Hematopoietic multipotent progenitor cell (in vitro differentiated cells): ENCODE results near the gene AFDN.

DNA sequence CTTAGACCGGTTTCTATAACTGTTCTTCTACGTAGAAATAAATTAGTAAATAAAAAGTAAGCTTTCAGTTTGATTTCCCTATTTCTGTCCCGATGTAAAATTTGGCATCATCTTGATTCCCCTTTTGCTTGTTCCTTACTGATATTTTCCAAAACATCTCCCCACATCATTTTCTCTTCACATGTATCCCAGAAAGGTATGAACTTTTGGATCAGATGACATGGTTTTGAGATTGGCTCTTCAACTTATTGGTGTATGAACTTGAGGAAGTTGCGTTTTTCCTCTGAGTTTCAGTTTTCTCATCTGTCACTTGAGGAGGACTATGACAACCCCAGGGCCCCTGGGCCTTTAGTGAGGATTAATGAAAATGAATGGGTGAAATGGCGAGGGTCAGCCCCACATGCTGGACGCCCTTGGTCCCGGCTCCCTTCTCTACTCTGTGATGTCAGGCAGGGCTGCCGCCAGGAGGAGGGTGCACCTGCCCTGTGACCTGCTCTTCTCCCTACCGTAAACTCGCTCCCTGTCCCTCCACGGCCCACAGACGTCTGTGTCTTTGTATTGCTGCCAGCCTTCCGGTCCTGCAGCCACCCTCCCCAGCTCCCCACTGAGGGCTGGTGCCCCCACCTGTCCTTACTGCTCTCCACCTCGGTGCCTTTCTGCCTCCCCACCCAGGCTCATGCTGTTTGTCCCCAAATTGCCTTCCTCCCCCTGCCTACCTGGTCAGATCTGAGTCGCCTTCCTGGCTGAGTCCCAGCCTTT lies 4.2 kb upstream of the CCR6 start:
- CAGE, long polyA plus RNA, result no peak

GRCh38 chr6:167129891-167130782 lies 7.2 kb downstream of the CCR6 start:
- CAGE, long polyA plus RNA, result no peak

- CAGE, long polyA plus RNA, result no peak
Observed at GRCh38 chr6:167134795-167135444, 12.0 kb downstream of the CCR6 start.

DNA sequence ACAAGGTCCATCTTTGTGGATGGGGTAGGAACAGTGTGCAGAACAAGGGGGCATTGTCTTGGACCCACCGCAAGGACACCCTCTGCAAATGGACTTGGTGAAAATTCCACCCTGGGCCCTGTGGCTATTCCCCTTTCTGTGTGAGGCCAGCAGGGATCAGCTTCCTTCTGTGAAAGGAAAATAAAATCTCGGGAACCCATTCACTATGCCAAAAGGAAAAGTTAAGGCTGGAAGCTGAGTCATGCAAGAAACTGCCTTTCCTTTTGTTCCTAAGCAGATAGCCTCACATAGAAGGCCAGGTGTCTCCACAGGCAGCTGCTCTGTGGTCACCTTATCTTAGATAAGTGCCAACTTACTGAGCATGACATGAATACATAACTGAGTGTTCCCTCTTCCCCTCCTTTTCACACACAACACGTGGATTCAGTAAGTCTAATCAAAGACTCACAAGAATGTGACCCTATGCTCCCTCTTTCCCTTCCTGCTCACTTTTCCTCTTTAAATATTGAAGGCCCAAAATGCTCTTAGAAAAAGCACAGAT lies 66.2 kb upstream of the GPR31 start:
- CAGE, long polyA plus RNA, result no peak

DNA sequence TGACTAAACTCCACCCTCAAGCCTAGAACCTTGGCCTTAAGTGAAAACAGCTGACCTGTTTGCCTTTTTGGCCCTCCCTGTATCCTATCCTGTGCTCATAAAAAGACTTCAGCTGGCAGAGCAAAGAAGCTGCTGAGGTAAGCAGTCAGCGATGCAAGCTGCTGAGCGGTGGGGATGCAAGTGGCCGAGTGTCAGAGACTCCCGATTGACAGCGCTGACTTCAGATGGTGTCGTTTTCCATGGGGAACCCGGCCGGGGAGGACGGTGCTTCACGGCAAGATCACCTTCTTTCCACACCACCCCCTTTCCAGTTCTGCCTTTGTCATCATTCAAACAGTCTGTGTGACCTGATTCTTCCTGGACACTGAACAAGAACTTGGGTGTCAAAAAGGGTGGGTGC lies 53.0 kb upstream of the UNC93A start:
- CAGE, long polyA plus RNA, result no peak

DNA sequence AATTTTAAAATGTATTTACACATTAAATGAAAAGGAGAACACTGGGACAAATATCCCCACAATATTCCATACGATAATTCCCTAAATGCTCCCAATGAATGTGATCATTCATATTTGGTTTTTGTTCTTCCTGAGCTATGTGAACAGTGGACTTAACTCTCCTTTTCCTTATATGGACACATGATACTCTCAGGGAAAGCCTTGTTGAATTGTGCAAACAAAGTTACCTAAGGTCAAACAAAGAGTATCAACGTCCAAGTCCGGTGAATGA lies 14.7 kb upstream of the TTLL2 start:
- CAGE, long polyA plus RNA, result no peak

- CAGE, long polyA plus RNA, result no peak
Observed at GRCh38 chr6:167350289-167350710, 25.4 kb downstream of the TTLL2 start.

GRCh38 chr6:167493771-167494811 lies 169.2 kb downstream of the TTLL2 start:
- CAGE, long polyA plus RNA, result no peak

GRCh38 chr6:167560166-167560355 lies 235.2 kb downstream of the TTLL2 start:
- CAGE, long polyA plus RNA, result no peak

DNA sequence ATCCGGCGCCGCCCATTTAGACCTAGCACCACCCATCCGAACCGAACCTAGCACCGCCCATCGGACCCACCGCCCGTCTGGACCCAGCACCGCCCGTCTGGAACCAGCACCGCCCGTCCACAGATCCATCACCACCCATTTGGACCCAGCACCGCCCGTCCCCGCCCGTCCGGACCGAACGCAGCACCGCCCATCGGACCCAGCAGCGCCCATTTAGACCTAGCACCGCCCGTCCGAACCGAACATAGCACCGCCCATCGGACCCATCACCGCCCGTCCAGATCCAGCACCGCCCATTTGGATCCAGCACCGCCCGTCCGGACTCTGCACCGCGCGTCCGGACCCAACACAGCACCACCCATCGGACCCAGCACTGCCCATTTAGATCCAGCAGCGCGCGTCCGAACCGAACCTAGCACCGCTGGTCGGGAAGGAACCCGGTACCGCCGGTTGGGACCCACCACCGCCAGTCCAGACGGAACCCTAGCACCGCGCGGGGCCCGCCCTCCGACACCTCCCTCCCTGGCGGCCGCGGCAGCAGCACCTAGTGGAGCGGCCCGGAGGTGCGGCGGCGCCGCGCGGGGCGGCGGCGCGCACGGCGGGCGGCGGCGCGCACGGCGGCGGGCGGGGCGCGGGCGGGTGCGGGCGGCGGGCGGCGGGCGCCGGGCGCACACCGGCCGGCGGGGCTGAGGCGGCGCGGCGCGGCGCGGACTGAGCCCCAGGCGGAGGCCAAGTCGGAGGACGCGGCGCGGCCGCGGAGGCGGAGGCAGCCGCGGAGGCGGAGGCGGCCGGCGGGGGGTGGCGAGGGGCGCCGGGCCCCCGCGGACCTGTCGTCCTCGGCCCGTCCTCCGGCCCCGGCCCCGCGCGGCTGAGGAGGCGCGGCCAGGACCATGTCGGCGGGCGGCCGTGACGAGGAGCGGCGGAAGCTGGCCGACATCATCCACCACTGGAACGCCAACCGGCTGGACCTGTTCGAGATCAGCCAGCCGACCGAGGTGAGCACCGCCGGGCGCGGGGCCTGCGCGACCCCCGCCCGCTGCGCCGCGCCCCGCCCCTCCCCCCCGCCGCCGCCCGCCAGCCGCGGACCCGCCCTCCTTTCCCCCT lies at the start of gene AFDN:
Gene AFDN (plus strand): TSS at position 669 of the 1,104 bp plus-strand sequence.
- CAGE, long polyA plus RNA, result no peak

GRCh38 chr6:167875056-167875680 lies 48.5 kb downstream of the AFDN start:
- CAGE, long polyA plus RNA, result no peak

- CAGE, long polyA plus RNA, result no peak
Observed at GRCh38 chr6:167892632-167893317, 66.1 kb downstream of the AFDN start.

DNA sequence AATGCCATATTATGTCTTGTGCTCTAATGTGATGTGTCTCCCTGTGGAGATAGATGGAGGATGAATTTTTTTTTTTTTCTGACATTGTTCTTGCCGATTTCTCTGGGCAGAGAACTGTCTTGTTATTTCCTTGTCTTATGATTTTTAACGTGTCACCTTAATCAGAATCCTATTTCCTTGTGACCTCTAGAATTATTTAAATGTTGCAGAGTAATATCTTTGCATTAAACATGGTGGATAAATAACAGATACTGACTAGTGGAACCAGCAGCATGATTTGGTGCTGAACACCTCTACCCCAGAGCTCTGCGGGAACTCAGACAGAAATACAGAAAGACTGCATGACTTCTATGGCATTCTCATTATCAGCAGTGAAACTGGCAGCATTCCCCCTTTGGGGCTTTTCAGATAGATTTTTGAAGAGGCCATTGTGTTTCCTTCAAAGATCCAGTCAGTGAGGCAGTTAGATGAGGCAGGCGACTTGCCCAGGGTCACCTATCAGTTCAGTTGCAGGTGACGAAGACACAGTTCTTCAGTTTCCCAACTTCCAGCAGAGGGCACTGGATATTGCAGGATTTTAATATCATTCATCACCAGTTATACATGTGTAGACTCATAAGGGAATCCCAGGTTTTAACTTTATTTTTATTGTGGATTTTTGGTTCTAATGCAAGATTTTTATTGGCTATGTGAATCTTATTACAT lies 81.2 kb downstream of the AFDN start:
- CAGE, long polyA plus RNA, result no peak

DNA sequence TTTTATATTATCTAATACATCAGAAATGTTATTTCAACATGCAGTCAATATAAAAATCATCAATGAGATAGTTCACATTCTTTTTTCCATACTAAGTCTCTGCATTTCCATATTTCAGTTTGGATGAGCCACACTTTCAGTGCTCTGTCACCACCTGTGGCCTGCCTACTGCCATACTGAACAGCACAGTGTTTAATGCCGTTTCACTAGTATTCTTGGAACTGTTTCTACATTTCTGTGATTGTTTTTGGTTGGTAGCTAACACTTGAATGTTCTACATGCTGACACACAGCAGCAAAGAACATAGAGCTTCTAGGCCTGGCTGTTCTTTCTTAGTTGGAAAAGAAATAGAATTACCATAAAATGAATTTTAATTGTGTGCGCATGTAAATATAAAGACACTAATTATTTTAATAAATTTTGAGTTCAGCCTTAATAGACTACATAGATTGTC lies 61.4 kb upstream of the KIF25 start:
- CAGE, long polyA plus RNA, result no peak

GRCh38 chr6:167996413-167996748 lies 1.1 kb upstream of the KIF25 start:
- CAGE, long polyA plus RNA, result no peak

DNA sequence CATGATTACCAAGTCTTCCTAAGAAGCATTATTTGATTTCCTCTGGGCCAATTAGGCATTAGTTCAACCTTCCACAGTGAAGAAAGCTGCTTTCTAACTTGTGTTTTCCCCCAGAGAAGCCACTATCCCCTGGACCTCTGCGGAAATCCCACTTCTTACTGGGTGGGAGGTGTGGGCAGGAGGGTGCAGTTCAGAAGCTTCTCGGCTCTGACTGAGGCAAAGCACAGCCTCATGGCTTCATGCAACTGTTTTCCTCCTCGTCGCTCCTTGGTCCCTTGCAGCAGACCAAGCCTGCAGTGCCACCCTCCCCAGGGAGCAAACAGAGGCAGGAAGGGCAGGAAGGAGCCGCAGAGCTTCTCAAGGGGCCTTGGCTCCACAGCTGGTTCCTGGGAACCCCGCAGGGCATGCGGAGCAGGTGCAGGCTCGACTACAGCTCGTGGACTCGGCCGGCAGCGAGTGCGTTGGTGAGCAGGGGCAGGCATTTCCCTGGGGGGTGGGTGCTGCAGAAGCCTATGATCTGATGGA lies 37.3 kb downstream of the FRMD1 start:
- CAGE, long polyA plus RNA, result no peak

DNA sequence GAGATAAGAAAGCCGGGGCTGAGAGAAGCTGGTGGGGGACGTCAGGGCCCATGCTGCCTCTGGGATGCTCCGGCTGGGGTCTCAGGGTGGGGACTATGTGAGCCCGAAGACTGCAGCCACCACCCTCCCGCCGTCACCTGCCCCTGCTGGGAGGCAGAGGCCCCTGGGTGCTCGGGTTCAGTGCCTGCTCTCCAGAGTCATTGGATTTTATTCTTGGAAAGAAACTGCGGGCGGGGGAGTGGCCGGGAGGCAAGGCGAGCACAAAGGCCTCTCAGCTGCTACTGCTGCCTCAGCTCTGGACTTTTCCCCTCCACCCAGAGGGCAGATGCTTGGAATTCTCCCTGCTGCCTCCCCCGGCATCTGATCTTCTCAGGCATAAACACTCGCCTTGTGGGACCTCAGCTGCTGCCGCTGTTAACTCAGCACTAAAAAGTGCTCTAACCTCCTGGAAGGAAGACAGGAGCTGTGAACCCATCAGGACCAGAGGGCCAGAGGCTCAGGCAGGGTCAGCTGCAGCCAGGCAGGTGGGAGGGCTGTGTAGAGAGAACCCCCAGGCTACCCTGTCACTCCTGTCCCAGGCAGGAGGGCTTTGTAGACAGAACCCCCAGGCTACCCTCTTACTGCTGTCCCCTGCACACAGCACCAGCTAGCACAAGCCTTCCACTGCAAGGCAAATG lies 9.3 kb upstream of the FRMD1 start:
- CAGE, long polyA plus RNA, result no peak

GRCh38 chr6:168216658-168217181 lies 102.9 kb downstream of the DACT2 start:
- CAGE, long polyA plus RNA, result no peak

GRCh38 chr6:168301488-168302292 lies 17.9 kb downstream of the DACT2 start:
- CAGE, long polyA plus RNA, result no peak

GRCh38 chr6:168418125-168418479 lies 22.9 kb upstream of the SMOC2 start:
- CAGE, long polyA plus RNA, result no peak